Fallopian tube (tissue), 1 donor: Measurements from ENCODE around the genes PRKAB1 and PLA2G1B.

DNA sequence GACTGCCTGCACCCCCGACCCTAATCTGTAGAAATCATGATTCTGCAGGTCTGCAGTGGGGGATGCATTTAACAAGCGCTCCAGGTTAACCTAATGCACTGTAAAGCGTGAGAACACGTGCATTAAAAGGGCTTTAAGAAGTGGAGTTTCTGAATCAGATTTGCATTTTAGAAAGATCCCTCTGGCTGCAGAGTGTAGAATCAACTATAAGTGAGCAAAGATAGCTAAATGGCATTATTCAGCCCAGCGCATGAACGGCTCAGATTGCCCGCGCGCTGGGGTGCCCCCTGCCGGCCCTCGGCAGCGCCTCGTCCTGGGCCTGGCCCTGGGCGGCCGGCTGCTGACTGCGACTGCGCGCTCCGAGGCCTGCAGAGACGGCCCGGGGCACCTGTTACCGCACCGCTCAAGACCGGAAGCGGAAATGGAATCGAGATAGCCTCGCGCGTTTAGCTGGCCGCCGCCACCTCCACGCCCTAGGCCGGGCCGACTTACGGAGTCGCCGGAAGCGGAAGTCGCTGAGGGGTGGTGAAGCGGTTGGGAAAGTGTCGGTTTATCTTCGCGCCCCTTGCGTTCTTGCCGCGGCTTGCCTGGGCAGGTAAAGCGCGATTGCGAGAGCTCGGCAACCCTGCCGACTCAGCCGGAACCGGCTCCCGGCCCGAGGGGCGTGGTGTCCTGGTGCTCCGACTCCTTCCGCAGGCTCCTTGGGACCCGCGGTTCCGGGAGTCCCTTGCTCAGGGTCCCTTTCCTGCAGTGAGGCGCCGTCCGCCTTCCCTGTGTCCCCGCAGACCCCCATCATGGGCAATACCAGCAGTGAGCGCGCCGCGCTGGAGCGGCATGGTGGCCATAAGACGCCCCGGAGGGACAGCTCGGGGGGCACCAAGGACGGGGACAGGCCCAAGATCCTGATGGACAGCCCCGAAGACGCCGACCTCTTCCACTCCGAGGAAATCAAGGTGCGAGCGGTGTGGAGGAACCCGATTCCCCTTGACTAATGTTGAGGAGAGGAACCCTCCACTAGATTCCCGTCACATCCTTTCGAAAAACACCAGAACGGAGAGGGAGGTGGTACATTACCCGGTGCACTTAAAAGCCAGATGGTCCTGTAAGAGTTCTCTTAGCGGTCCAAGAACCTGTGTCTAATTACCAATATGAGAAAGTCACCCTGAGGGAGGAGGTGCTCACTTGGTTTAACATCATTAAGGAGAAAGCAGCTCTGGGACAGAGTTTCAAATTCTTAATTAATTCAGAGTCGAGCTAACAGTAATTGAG lies at the start of gene PRKAB1:
TSS of gene PRKAB1 (plus strand) at position 683 of the 1,269 bp plus-strand sequence.
- PRO-cap = bidirectional peak, plus-strand start at position 515 of the sequence, minus-strand start at position 345 of the sequence

DNA sequence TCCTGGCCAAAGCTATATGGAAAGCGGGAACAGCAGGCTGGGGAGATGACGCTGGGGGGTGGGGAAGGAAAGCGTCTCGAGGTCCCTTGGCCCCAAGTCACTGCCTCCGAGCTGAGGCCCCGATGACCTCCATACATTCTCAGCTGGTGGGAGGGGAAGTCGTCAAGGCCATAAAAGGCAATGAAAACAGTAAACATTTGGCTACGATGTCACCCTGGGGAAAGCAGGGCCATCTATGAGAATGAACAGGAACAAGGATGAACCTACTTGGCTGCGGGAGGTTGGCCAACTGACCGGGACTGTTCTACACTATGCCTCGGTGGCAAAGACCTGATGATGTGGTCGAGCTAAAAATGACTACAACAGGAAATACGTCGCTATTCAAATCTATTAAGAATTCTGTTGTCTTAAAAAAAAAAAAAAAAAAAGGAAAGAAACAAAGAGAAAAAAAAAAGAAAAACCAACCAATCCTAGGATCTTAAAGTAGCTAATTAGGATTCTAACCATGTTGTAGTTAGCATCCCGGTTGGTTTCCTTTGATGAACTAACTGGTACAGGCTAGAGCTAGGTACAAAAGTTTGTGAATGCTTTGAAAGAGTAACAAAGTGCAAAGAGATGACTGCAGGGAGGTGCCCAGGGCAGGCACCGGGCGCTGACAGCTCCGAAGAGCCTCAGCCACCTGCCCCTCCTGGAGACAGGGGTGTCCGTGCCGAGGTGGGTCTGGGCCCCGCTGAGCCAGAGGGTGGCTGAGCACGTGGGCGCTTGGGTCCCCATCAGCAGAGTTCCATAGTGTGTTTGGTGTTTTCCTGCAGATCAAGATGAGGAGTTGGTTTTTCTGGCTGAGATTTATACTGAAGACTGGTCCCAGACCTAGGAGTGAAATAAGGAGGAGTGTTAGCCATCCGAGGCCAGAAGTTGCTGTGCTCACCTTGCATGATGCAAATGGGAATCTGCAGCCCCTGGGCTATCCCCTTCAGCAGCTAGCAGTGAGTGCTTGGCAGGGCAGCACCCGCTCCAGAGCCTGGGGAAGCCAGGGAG lies 19.8 kb downstream of the PRKAB1 start:
- PRO-cap = no peak

- PRO-cap = no peak
These were observed 61.9 kb downstream of the PRKAB1 start for GRCh38 chr12:119729814-119730194.

DNA sequence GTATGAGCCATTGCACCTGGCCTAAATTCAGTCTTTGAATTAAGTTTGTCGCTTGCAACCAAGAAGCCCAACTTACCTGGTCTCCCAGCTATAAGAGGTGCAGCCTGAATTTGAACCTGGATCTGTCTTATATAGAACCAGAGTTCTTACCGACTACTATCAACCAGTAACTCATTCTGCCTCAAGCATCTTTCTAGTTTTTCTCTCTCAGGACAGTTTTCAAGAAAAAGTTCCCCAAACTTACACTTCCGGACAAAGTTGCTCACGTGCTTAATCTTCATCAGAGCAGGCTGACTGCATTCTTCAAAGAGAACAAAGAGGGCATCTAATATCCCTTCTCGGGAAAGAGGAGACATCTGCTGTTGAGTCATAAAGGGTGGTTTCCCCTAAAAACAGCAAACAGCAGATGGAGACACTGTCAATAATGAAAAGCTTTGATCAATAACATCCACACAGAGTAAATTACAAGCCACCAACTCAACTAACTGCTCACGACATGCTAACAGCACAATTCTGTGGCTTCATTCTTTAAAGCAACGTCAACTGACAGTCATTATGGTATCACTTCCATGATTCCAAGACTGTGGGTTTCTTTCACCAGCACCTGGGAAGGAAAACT lies 8.2 kb downstream of the CIT start:
- PRO-cap = no peak

GRCh38 chr12:120078666-120079532 lies 37.7 kb downstream of the RAB35 start:
- PRO-cap = no peak

GRCh38 chr12:120086812-120087852 lies 29.4 kb downstream of the RAB35 start:
- PRO-cap = bidirectional peak, plus-strand start at chr12:120087325, minus-strand start at chr12:120087006

DNA sequence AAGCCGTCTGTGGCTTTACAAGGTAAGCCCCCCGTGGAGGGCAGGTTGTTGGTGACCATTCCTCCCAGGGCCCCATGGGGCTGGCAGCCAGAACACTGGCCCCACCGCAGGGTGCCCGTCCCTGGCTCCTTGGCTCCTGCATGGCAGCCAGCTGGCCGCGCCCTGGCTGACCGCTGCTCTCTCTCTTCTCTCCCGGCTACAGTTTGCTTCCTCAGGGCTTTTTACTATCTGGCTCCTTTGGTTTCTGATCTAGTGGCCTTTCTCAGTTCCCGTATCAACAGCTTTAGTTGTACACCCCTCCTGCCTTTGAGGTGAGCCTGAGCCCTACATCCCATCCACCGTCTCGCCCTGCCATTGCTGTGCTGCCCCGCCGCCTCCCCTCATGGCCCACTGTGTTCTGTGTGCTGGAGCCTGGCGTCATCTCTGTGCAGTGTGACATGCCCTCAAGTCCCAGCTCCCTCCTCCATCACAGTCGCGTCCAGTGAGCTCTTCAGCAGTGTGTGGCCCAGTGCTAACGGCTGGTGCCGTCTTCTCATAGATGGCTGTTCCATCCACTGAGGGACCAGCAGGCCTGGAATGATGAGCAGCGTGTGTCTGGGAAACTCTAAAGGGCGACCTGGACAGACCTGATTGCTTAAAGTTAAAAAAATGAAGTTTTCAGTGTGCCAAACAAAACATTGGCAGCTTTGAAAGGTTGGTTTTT lies 25.7 kb downstream of the RAB35 start:
- PRO-cap = no peak

- PRO-cap = no peak
These were observed 5.7 kb downstream of the RAB35 start for GRCh38 chr12:120110744-120111321.

DNA sequence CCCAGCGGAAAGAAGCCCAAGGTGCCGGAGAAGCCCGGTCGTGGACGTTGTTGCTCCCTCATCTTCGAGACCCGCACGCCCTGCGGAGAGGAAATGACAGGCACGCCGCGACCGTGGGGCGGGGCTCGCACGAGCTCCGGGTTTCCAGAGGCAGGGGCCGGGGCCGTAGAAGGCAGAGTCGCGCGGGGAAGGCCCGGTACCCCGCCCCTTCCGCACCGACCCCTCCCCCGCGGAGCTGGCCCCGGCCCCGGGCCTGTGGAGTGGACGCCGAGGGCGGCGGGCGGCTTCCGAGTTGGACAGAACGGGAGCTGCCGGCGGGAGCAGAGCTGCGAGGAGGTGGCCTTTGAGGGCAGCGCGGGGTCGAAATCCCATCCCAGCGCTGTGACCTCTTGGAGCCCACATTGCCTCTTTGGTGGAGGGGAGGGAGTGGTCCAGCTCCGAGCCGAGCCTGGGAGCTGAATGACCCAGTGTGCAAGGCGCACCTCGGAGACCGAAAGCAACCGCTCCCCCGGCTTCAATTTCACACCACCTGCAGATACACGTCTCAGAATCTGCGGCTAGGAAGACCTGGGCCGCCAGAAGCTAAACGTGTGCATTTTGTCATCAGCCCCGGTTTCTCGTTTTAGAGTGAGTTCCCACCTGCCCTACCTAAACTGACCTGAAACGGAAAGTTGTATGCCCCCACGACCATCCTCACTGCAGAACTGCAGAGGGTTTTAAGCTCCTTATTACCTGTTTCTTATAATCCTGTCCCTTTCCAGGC lies 670 bp upstream of the RAB35 start:
- PRO-cap = bidirectional peak, plus-strand start at position 147 of the sequence, minus-strand start at position 90 of the sequence; unidirectional peak, minus-strand start at position 553 of the sequence

DNA sequence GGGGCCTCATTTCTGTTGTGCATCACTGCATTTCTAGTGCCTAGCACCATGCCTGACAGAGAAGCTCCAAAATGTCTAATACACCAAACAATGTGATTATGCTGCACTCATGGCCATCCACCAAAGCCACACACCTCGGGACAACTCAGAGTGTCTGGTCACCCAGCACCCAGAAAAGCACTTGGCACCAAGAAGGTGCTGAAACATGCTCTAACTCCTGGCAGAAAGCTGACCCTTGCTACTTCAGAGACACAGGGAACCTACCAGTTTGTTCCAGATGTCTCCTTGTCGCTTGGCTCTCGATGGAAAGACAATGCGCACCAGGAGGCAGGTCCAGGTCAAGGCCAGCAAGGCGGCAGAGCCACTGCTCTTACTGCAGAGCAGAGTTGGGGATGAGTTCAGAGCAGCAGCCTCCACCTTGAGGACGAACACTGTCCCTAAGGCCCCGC lies 11.2 kb downstream of the GCN1 start:
- PRO-cap = no peak

DNA sequence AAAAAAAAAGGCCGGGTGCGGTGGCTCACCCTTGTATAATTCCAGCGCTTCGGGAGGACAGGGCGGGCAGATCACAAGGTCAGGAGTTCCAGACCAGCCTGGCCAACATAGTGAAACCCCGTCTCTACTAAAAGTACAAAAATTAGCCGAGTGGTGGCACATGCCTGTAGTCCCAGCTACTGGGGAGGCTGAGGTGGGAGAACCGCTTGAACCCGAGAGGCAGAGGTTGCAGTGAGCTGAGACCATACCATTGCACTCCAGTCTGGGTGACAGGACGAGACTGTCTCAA lies 1.1 kb upstream of the GCN1 start:
- PRO-cap = no peak

- PRO-cap = no peak
These were observed 26.6 kb downstream of the PXN start for GRCh38 chr12:120238909-120239385.

DNA sequence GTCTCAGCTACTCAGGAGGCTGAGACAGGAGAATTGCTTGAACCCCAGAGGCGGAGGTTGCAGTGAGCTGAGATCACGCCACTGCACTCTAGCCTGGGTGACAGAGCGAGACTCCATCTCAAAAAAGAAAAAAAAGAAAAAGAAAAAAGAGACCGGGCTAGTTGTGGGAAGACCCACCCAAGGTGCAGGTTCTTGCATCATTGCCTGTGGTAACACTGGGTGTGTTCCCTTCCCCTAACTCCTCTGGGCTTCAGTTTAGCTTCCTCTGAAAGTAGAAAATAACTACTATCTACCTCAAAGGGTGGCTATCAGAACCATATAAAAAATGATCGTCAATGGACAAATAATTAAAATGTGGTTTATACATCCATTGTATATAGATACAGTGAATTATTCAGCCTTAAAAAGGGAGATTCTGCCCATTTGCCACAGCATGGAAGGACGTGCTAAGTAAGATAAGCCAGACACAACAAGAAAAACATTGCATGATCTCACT lies 12.1 kb downstream of the PXN start:
- PRO-cap = no peak

GRCh38 chr12:120327476-120328147 lies at the start of gene PLA2G1B:
TSS of gene PLA2G1B (minus strand) at chr12:120327779.
- PRO-cap = no peak

DNA sequence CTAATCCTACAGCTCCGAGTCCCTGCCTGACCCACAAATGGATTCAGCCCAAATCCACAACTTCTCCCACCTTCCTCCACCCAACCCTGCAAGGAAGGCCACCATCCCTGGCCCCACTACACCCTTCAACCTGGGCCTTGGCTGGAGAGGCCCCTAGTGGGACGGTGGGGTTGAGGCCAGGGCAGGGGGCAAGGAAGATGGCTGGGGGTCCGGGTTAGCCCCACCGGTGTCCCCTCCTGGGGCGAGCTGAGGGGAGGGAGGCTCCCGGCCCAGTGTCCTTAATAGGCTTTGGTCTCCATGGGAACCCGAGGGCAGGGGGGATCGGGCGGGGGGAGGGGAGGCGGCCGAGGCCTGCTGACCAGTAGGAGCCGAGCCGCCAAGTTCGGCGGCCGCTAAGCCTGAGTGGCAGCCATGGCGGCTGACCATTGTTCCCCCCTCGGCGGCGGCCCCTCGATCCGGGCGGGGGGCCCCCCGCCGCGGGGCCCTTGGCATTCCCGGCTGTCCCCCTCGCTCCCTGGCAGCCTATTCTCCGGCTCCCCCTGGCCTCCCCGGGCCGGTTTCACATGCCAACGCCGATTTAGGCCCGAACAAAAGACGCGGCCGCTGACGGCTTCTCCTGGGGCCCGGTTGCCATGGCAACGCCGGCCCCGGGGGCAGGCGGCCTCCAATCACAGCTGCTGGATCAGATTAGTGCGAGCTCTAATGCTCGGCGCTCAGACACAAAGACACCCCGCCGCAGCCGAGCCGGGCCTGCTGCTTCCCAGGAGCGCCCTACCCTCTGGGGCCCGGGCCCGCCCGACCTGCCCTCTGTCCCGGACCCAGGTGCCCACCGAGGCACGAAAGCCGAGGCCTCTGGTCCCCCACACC lies 7.5 kb downstream of the MSI1 start:
- PRO-cap = bidirectional peak, plus-strand start at position 361 of the sequence, minus-strand start at position 280 of the sequence; bidirectional peak, plus-strand start at position 702 of the sequence, minus-strand start at position 579 of the sequence

- PRO-cap = no peak
These were observed 1.7 kb downstream of the MSI1 start for GRCh38 chr12:120366964-120367900.

GRCh38 chr12:120402152-120402705 lies 33.3 kb upstream of the MSI1 start:
- PRO-cap = no peak

GRCh38 chr12:120452627-120452946 lies 6.3 kb downstream of the GATC start:
- PRO-cap = no peak

- PRO-cap = no peak
These were observed 6.8 kb downstream of the GATC start for GRCh38 chr12:120452947-120453482.

DNA sequence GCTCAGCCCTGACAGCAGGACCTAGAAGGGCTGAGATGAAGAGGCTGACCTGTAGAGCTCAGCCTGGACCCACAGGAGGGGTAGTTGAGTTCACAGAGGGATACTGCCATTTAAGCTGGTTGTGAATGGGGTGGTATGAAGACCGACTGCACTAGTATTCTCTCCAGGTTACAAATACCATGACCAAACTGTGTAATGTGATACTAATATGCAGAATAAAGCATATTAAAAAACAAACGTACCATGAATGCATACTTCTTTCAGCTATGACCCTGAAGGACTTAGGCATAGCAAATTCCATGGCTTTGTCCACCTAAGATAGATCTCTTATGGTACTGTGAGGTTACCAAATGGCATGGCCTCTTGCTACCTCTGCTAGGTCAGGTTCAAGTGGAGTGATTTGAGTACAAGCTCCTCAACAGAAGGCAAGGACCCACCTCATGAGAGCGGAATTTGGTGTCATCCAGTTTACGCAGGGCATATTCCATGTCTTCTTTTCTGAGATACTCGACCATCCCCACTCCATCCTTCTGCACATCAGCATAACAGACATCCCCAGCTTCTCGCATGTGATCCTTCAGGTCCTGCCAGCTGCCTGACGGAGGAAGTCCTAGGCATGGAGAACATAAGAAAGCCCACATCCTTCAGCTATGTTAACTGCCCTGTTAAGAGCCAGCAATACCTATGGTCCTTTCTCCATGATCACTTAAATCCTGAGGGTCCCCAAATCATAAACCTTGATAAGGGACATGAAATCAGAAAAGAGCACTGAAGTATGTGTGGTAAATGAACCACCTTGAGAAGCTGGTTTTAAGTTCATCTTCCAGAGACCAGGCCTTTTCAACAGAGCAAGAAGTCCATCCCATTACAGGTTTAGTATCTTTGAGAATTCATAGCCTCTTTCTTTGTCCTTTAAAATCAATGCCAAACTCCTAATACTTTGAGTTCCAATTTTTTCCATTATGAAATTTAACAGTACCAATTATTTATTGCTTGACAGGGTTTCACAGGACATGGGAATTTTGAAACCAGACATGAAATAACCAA lies 5.7 kb downstream of the SRSF9 start:
- PRO-cap = no peak